ENCODE measurements around a stretch of chr7.

DNA sequence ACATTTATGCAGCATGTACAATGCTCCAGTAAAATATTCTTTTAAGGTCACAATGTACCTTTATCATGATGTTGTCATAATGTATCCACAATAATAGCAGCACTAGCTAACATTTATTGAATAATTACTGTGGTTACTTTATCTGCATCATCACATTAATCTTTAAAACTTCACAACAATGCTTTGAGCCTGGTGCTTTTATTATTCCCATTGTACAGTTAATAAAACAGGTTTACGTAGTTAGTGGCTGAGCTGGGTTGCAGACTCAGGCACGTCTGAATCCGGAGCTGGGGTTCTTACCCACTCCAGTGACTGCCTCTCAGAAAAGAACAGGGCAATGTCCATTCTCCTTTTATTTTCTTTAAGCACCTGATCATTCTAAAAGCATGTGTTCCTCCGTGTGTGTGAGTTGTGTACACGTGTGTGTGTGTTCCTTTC, 259.9 kb downstream of the SNX10 start:
- PRO-cap, 2 experiments = no peak in any of the 2 experiments

DNA sequence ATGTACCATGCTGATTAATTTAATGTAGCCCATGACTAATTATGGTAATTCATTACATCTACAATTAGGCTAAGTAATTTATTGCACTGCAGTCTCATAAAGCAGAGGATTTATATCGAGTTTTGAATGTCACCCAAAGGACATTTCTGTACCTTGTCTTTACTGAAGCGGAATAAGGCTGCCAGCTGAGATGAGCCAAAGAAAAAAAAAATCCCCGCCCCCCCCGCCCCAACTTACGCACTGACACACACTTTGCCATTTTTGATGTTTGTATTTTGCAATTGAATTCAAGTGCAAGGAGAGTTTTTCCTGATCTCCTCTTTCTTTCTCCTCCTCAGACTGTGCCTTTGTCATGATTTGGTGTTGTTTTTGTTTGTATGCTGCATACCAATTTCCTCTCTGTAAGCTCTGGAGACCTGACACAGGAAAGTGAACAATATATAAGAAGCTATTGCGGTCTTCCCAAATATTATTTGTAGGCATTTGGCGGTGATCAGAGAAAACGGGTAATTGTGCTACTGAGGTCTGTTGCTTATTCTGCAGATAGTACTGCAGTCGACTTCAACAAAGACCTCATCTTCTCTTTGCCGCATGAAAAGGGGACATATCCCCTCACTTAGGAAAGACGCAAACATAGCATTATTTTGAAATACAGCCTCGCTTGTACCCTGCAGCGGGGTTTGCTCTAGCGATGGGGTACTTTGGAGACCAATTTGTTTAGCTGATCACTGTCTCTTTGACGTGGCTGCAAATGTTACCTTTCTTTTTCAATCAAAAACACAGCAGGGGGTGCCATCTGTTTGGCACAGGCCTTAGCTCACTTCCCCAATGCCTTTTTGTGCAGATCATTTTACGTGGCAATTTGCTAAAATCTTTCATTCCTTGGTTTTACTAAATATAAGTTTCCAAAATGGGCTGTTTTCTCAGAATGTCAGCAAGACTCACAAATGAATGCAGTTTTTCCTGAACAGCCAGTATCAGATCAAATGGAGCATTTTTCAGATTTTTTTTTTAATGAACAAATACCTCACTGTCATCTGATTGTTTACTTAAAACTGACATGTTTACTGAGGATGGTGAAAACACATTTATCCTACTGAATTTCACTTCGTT, 206.5 kb downstream of the SKAP2 start:
- PRO-cap, 2 experiments = no peak in any of the 2 experiments

DNA sequence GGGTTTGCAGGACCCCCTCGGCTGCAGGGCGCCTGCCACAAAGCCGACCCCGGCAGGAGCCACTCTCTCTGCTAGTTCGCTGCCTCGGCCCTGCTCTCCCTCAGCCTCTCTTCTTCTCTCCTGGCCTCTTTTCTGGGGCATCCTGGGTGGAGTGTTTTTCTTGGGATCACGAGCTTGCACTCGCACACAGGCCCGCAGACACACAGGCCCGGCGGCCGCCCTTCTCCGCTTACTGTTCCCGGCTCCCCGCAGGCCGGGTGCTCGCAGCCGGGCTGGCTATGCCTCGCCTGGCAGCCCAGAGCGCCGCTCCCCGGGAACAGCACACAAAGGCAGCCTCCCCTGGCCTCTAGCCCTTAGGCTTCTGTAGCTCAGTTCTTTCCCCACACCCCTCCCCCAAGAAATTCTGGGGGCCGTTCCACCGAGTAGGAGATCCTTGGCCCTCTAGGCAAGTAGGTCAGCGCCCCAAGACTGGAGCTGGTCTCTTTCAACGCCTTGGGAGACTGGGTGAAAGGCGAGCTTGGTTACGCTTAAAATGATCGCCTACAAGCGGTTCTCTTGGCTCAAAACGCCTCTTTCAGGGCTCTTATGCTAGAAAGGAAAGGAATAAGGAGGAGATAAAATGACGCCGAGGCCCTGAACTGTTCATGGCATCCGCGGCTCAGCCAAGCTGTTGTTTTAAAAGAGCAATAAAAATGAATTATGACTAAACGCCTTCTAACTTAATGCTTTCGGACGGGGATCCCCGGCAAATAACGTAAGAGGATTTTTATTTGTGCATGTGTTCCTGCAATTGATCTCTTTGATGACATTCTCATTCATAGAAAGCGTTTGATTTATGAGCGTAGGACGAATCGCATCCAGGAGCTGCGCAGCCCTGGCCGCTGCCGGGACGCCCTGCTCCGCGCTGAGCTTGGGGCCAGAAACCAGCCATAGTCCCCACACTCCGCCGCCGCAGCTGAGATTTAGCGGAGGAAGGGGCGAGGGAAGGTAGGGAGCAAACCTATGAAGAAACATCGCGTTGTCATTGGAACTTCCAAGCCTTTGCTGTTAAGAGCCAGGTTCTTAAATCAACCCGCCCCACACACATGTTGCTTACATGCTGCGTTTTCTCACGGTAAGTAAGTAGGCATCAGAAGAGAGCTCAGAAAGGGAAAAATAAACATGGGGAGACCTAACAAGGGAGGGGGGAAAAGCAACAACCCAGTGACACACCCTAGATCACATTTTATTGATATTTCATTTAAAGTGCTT, 2.9 kb upstream of the HOXA1 start:
- PRO-cap, 2 experiments = no peak in any of the 2 experiments

- PRO-cap, 2 experiments = no peak in any of the 2 experiments
Measured at GRCh38 chr7:27122452-27123468, 7.8 kb downstream of the HOXA4 start.

DNA sequence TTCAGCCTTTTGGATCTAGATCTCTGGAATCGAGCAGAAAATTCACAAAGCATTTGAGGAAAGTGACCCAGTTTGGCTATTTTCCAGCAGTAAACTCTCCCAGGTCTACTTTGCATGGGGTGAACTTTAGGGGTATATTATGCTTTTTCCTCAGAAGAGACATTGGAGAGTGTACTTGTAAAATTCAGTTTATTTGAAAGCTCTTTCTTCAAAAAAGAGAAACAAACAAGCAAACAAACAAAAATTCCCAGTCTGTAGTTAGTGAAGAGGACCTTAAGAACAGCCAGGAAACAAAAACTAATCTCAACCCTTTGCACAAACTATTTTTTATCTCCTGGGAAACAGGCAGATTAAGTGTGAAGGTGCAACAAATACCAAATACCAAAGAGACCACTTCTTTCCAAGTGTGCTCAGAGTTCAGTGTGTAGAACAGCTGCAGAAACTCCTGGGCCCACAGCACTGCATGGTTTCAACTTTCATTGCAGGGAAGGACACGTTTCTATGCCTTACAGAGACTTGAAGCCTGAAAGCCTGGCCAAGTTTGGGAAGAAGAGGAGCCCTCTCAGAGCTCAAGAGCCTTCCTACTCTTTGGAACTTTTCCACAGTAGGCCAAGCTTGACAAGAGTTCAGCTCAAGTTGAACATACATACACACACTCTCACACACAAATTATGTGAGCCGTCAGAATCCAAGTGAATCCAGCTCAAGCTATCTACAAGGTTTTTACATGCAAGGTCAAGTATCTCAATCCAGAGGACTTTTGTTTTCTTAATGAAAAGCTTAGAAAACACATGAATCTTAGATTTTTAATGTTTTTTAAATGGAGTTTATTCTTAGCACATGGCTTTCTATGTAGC, 2.6 kb downstream of the HOXA4 start:
- PRO-cap, 2 experiments = no peak in any of the 2 experiments

- PRO-cap, 2 experiments = no peak in any of the 2 experiments
Measured at GRCh38 chr7:27142411-27143627, 662 bp downstream of the HOXA5 start.

DNA sequence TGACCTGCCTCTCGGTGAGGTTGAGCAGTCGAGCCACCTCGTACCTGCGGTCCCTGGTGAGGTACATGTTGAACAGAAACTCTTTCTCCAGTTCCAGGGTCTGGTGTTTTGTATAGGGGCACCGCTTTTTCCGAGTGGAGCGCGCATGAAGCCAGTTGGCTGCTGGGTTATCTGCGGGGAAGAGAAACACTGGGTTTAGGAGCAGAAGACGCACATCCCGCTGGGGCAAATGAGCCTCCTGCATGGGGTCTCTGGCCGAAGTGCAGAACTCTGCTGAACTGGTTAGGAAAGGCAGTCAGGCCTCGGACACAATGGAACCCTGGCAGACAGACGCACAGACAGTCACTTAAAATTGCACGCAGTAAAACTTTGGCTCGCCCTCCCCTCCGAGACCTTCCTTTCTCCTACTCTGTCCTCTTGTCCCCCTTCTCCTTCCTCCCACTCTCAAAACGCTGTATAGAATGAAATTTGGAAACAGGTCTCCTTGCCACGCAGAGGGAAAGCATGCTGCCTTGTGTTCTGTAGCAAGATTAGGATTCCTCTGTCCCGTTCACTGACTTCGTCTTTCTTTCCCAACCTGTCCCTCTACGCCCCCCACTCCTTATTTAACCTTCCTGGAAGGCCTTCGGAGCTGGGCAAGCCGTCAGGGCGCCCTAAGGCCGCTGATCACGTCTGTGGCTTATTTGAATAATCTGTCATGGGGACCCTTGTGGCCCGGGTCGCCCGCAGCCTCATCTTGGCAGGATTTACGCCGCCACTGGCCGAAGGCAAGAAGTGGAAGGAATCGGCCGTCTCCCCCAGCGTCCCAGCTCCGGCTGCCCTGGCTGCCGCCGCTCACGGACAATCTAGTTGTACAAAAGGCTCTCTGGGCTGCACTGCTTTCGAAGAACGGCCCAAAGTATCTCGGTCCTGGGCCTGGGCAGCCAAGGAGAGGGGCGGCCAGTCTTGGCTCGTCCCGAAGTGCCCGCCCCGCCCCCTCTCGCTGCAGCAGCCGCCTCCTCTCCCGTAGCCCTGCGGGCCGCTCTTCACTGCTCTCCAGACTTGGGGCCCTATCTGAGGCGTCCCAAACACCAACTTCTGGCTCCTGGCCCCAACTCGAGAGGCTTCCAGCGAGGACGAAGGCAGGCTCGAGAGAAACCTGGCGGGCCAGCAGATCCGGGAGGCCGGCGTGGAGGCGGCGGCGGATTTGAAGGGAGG, 1.3 kb downstream of the HOXA9 start:
- PRO-cap, 2 experiments = no peak in any of the 2 experiments

DNA sequence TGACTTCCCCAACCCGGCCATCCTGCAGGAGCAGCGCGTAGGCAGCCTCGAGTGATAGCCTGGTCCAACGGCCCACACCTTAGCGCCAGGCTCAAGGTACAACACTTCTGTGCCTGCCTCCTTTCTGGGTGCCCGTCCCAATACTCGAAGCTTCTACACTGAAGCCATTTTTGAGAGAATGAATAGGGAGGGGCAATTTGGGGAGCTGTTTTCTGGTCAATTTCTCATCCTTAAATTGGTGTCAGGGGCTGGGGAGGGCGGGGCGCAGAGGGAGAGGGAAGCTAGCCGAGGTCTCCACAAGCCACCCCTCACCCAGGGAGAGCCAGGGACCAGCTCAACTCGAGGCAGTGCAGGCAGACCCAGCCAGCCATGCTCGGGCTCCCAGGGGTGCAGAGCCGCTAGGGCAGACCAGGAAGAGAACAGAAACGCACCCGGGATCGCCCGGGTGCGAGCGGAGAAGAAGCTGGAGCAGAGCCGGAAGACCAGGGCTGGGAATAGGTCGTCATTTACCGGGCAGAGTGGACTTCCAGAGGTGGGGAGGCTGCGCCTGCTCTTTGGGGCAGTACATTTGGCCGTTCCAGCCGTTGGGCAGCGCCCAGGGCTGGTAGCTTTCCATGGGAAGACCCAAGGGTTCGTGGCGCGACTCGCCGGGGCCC, 1.1 kb downstream of the HOXA13 start:
- PRO-cap, 2 experiments = no peak in any of the 2 experiments

DNA sequence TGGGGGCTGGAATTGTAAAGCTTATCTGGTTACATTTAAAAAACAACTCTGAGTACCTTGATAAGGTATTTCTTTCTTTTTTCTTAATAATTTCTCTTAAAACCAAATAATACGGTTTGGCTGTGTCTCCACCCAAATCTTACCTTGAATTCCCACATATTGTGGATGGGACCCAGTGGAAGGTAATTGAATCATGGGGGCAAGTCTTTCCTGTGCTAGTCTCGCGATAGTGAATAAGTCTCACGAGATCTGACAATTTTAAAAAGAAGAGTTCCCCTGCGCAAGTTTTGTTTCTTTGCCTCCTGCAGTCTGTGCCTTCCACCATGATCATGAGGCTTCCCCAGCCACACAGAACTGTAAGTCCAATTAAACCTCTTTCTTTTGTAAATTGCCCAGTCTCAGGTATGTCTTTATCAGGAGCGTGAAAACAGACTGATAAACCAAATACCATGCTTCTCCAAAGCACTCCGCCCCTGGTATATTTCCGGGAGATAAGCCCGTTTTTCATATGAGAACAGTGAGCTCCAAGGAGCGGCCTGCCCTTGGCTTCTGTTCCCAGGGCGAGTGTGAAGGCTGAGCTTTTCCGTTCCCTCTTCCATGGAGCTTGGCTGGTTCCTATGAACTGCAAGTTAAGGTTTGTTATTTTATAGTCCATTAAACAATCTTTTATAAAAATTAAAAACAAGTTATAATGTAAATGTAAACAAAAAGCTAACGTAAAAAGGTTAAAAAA, 118.9 kb downstream of the EVX1 start:
- PRO-cap, 2 experiments = no peak in any of the 2 experiments

DNA sequence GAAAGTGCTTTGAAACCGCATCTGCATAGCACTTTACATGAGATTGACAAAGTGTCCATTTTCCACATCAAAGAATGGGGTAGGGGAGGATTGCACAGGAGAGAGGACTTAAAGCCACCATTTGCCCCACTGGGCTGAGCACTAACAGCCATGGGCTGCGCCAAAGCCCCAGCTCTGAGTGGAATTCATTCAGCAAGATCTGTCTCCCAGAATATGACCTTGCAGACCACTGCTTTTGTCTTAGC, 149.9 kb downstream of the HIBADH start:
- PRO-cap, 2 experiments = no peak in any of the 2 experiments

- PRO-cap, 2 experiments = no peak in any of the 2 experiments
Measured at GRCh38 chr7:27656926-27657339, 5.8 kb downstream of the HIBADH start.

- PRO-cap, 2 experiments = no peak in any of the 2 experiments
Measured at GRCh38 chr7:27795987-27796210, 55.9 kb downstream of the TAX1BP1 start.

DNA sequence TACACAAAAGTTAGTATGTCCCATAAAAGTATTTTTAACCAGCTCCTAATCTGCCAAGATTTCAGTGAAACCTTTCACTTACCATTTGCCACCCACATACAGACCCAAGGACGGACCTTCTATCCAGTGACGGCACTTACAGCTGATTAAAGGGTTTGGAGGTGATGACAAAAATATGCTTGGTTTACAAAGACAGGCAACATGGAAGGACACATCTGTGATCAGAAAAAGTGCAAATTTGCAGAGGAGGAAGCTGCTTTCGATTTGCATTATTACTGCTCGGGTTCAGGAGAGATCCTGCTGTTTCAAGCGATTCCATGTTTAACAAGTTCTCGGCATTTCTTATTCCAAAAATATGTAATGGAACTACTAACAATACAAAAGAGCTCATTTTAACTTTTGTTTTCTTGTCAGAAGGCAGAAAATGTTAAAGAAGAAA, 109.0 kb downstream of the JAZF1 start:
- PRO-cap, 2 experiments = no peak in any of the 2 experiments

- PRO-cap, 2 experiments = no peak in any of the 2 experiments
Measured at GRCh38 chr7:28156987-28157714, 23.4 kb downstream of the JAZF1 start.

- PRO-cap, 2 experiments = no peak in any of the 2 experiments
Measured at GRCh38 chr7:28311677-28312067, 100.6 kb upstream of the CREB5 start.

DNA sequence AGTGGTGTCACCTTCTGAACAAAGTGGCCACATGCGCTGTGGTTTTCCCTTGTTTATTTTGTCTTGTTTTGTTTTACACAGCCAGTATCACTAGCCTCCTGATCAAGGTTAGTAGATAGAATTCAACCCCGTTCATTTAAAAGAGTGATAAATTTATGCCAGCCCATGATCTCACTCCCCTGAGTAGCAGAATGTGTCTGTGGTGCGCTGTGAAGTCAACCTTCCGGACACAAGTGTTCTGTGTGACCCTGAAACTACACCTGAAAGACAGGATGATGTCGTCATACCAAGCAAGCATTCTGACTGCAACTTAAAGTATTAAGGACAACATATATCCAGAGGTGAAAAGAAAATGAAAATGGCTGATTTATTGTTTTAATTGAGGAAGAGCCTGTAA, 209.2 kb downstream of the CREB5 start:
- PRO-cap, 2 experiments = no peak in any of the 2 experiments

- PRO-cap, 2 experiments = no peak in any of the 2 experiments
Measured at GRCh38 chr7:28708116-28708703, 249.9 kb downstream of the TRIL start.

- PRO-cap, 2 experiments = no peak in any of the 2 experiments
Measured at GRCh38 chr7:28732627-28732809, 225.6 kb downstream of the TRIL start.

- PRO-cap, 2 experiments = no peak in any of the 2 experiments
Measured at GRCh38 chr7:28926888-28927377, 31.2 kb downstream of the TRIL start.

DNA sequence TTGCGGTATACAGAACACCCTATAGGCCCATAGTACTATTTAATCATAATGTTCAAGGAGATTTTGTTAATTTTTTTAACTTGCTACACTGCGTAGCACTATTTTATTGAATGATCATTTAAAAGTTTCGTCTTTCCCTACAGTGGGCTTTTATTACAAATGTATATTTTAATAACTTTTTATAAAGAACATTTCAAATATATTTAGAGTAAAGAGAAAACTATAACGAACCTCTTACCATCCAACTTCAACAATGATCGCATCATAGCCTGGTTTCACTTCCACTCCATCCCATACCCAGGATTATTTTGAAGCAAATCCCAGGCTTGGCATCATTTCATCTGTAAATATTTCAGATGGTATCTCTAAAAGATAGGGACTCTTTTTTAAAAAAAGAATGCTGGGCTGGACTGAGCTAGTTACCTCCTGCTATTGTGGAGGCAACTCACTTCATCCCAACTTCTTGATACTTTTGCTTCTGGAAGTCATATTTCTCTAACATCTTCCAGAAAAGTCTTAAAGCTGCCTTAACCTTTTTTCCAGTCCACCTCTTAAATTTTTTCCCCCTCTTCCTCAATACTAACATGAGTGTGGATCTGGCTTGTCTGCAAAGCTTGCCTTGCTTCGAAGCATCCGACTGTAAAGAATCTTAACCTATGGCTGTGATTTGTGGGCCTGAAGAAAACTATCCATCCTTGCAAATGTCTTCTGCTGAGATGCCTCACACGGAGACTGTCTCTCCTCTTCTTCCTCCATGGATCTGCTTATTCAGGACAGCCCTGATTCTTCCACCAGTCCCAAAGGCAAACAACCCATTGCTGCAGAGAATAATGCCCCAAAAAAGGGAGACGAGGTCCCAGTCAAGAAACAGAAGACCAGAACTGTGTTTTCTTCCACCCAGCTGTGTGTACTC, 17.4 kb downstream of the CHN2 start:
- PRO-cap, 2 experiments = no peak in any of the 2 experiments

Data from cerebral cortex (tissue), 2 donors.